ENCODE data around the gene MCHR1.

GRCh38 chr22:40371333-40371634, 890 bp downstream of the SGSM3 start:
- PRO-cap, result no peak

DNA sequence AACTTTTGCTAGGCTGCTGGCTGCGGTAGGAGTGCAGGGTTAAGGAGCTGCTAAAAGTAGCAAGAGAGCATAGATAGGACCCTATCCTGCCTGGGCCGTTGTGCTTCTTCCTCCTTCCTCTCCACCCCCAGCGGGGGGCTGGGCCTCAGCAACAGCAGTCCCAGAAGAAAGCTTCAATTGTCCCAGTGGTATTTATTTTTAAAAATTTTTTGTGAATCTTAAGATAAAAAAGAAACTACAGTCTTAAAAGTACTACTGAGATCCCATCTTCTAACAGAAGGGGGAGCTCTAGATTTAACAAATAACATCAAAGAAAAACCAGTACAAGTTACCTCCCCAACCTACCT, 66.4 kb downstream of the SGSM3 start:
- PRO-cap, result no peak

DNA sequence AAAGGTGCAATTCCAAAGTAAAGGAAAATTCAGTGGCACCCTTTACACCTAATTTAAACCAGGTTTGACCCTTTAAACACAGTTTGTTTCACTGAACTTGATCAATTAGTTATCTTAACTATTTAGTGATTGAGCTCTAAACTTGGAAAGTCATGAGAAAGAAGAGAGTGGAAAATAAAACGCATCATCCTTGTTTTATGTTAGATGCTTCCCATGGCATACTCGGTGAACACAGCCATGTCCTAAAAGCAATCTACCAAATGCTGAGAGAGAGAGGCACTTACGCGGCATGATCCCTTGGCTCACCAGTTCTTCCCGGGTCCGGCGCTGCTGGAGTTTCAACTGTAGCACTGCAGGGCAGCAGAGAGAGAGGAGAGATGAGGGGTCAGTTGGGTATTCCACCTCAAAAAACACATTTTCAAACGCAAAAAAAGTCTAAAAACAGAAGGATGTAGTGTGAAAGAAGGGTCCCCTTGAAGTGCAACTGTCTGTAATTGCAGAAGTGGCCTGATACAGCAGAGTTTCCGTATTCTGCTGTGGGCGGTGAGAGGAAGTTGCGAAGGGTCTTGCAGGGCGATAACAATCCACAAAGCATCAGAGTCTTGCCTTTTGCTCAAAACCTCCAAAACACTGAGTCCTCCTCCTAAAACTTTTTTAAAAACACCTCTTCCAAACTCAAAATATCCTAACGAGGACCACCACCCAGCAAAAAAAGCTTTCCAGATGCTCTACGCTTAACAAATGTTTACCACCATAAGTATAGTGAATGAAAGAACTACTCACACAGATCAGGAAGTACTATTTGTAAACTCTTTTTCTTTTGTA, 92.8 kb downstream of the SGSM3 start:
- PRO-cap, result no peak

- PRO-cap, result no peak
Measured at GRCh38 chr22:40532562-40532939, 104.0 kb downstream of the MRTFA start.

DNA sequence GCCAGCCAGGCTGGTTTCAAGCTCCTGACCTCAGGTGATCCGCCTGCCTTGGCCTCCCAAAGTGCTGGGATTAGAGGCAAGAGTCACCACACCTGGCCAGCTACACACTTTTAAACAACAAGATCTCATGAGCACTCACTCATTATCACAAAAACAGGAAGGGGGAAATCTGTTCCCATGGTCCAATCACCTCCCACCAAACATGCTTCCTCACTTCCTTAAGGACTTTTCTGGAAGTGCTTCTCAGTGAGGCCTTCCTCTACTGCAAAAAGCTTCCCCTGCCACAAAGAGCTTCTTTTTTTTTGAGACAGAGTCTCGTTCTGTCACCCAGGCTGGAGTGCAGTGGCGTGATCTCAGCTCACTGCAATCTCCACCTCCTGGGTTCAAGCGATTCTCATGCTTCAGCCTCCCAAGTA, 3.1 kb upstream of the MCHR1 start:
- PRO-cap, result no peak

DNA sequence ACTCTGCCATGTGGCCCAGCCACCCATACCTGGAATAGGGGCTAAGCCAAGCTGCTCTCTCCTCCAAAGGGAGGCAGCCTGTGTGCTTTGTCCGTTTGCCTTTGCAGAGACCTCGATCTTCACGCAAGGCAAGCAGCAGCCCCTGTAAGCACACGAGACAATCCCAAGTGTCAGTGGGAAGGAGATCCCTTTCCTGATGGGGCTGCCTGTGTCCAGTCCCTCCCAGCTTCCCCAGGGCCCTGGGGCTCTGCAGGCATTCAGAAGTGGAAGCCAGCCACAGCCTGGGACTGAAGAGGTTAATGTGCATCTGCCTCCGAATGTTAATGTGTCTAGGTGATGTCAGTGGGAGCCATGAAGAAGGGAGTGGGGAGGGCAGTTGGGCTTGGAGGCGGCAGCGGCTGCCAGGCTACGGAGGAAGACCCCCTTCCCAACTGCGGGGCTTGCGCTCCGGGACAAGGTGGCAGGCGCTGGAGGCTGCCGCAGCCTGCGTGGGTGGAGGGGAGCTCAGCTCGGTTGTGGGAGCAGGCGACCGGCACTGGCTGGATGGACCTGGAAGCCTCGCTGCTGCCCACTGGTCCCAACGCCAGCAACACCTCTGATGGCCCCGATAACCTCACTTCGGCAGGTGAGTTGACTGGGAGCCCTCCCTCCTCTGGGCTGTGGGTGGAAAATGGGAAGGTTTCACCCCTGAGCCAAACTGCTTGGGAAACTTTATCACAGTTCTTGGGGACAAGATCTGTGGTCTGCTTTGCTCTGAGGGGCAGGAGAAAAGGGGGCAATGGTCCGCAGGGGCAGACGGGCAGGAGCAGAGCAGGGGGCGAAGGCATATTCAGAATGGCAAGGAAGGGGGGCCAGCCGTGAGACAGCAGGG, at the start of gene MCHR1:
MCHR1 (plus strand) TSS at position 375 of the 871 bp plus-strand sequence.
- PRO-cap, result no peak

- PRO-cap, result no peak
Measured at GRCh38 chr22:40855644-40855966, 834 bp downstream of the ST13 start.

DNA sequence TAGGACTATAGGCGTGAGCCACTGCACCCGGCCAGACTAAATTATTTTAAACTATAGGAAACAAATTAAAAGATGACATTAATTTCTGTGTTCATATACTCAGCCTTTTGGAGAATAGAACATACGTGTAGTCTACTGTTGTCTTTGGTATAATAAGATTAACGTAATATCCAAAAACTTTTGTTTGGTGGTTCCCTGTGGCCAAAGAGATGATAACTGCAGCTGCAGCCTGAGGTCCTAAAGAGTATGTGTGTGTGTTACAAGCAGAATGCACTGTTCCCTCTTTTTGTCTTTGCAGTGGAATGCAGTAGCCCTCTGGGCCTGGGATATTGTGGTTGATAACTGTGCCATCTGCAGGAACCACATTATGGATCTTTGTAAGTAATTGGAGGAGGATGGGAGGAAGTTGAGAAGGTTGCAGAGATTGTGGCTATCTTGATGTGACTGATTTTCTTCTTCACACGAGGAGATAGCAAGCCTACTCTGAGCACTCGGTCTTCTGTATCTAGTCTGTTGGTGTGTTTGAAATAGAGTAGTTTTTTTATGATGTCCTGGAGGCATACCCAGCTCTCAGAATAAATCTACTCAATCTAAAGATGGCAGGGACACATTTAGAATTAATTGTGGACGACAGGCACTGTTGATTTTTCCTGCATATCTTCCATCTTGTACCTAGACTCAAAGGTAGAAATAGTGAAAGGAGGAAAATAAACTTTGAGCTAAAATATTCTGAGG, 2.2 kb downstream of the RBX1 start:
- PRO-cap, result no peak

GRCh38 chr22:40966614-40967184, 15.5 kb downstream of the RBX1 start:
- PRO-cap, result no peak

- PRO-cap, result no peak
Measured at GRCh38 chr22:41001696-41001992, 50.5 kb downstream of the RBX1 start.

DNA sequence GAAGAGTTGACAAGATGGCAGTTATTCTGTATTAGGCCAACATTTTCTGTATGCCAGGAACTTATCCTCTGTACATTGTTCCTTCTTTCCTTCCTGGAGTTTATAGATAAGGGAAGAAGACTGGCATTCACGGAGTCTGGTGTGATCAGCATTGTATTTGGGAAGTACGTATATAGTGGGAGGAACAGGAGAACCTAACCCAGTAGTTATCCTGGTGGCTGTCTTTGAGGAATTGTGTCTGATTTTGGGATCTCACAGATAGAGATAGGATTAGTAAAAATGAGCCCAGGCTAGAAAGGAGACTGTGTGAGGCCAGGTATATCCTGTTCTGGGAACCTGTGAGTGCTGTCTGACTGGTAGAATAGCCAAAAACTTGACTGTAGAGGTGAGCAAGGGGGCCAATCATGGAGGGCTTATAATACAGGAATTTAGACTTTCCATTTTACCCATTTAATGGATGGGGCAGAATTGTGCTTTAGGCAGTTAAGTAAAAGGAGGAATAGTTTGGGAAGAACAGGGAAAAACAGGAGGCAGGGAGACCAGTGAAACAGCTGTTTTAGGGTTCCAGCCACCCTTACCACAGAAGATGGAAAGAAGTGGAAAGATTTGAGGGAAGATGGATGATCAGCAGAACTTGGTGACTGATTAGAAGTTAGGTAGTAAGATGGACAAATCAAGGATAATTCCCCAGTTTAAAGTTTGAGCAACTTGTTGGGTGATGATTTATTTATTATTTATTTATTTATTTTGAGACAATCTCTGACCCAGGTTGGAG, 9.9 kb downstream of the EP300 start:
- PRO-cap, result no peak

- PRO-cap, result no peak
Measured at GRCh38 chr22:41117165-41118078, 25.0 kb downstream of the EP300 start.

- PRO-cap, result no peak
Measured at GRCh38 chr22:41118730-41119038, 26.3 kb downstream of the EP300 start.

DNA sequence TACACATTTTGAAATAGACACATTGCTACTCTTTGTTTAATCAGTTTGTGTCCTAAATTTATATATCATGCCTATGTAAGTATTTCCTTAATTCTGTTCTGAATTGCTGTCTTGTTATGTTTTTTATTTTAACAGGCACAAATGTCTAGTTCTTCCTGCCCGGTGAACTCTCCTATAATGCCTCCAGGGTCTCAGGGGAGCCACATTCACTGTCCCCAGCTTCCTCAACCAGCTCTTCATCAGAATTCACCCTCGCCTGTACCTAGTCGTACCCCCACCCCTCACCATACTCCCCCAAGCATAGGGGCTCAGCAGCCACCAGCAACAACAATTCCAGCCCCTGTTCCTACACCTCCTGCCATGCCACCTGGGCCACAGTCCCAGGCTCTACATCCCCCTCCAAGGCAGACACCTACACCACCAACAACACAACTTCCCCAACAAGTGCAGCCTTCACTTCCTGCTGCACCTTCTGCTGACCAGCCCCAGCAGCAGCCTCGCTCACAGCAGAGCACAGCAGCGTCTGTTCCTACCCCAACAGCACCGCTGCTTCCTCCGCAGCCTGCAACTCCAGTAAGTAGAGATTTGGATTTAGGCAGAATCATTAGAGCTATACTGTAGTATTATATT, 55.4 kb upstream of the L3MBTL2 start:
- PRO-cap, result no peak

DNA sequence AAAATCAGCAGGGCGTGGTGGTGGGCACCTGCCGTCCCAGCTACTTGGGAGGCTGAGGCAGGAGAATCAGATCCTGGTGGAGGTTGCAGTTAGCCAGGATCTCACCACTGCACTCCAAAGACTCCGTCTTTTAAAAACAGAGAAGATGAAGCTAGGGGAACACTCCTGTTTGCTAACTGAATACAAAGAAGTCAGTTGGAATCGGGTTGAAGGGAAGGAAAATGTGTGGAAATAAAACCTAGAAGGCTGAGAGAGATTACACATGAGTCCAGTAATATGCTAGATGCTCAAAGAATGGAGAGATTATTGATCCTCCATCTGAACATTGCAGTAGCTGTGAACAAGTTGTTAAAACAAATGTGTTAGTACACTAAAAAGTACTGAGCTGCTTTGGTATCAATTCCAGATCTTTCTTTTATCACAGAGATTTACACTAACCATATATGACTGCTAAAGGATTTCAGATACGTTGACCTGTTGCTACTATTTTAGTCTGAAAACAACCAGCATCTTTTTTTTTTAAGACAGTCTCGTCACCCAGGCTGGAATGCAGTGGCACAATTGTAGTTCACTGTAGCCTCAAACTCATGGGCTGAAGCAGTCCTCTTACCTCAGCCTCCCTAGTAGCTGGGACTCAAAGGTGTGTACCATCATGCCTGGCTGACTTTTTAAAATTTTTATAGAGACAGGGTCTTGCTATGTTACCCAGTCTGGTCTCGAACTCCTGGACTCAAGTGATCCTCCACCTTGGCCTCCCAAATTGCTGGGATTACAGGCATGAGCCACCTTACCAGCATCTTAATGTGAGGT, 24.3 kb upstream of the L3MBTL2 start:
- PRO-cap, result no peak

- PRO-cap, result no peak
Measured at GRCh38 chr22:41181815-41182231, 23.3 kb upstream of the L3MBTL2 start.

DNA sequence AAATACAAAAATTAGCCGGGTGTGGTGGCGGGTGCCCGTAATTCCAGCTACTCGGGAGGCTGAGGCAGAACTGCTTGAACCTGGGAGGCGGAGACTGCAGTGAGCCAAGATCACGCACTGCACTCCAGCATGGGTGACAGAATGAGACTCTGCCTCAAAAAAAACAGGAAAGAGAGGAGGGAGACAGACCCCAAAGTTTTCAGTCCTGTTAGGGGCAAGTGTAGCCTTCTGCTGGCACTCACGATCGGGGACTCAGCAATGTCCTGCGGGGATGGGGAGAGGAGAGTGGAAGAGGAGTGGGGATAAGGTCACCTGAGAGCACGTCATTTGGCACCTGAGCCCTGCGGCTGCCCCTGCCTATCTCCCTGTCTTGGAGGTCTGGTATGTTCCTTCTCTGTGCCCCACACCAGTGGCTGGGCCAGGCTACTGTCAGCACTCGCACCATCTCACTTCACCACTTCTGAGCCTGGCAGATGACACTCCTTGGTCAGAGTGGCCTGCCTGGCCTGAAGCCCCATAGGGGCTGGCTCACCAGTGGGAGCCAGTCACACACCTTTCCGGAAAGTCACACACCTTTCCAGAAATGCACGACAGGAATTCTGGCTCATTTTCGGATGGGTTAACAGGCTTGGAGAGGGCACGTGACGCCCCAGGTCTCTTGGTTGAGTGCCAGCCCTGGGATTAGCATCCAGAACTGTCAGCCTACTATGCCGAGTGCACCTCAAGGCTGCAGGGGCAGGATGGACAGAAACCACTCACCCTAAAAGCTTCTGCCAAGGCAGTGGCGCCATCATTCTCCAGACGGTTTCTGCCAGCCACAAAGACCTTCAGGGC, 20.2 kb upstream of the CHADL start:
- PRO-cap, result no peak

DNA sequence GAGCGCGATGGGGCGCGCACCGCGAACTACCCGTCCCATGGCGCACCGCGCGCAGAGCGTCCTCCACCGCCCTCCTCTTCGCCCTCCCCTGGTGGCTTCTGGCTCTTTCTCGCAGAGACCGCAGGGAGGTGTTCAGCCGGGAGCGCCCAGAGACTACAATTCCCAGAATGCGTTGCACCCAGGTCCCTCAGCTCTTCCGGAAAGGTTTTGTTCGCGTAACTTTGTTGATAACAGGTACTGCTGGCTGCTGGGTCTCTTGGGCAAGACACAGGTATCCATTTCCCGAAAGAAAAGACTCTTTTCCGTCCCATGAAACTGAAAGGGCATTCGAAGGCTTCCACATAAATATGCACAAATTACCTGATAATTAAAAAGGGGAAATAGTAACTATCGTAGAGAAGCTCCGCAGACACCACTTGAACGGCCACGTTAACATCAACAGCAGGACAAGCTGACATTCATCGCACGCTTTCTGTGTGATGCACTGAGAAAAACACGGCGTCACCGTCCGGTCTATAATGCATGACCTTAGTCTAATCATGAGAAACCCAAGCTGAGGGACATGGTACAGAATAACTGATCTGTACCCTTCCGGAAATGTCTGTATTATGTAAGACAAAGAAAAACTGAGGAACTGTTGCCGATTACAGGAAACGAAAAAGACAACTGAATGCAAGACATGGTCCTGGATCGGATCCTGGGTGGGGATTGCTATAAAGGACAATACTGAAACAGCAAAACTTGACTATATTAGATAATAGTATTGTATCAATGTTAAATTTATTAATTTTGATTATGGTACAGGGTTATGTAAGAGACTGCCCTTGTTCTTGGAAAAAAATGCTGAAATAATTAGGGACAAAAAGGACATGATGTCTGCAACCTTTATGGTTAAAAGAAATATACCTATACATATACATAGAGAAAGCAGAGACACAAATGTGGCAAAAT, 612 bp upstream of the RANGAP1 start:
- PRO-cap, result no peak

DNA sequence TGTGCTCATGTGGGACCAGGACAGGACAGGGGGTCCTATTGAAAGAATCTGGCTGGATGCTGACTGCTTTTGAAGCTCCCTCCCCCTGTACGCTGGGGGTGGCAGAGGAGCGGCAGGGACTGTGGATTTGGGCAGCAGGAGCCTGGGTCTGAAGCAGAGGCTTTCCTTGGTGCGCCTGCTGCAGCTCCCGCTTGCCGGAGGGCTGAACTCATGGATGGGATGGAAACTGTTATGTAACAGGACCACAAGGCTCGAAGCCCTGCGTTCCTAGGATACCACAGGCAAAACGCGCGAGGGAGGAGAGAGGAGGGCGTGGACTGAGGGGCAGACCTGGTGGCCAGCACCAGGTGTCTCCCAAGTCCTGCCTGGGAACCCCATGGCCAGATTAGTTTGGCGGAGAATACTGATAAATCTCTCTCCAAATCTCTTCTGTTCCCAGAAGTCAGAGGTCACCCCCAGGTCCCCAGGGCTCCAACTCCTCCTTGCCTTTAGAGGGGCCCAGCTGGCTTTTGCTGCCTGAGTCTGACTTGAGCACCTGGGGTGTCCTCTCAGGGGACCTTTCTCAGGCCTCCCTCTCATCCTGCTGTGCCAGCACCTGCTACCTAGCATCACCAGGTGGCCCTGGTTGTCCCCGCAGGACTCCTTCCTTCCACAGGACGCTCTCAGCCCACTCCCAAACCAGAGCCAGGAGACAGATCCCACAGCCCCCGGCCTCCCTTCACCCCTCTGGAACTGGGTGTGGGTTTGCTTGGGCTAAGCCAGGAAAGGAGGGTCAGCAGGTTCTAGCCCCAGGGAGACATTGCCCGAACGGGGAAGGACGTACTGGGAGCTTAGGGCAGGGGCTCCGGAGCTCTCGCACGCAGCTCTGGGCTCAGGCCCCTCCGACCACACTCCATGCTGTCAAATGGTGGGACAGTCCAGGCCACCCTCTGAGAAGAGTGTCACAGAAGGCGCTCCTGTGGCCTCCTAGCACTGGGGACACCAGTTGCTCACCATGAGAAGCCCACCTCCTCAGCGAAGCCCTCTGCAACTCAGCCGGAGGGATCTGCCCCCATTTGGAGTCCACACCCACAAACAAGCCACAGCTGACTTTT, 13.5 kb upstream of the TEF start:
- PRO-cap, result no peak

GRCh38 chr22:41396928-41397672, 15.4 kb downstream of the TEF start:
- PRO-cap, result no peak